Metastatic Breast Carcinoma in the Brain (tissue), 10 donors: ENCODE results near the genes HAO2 and ZNF697.

DNA sequence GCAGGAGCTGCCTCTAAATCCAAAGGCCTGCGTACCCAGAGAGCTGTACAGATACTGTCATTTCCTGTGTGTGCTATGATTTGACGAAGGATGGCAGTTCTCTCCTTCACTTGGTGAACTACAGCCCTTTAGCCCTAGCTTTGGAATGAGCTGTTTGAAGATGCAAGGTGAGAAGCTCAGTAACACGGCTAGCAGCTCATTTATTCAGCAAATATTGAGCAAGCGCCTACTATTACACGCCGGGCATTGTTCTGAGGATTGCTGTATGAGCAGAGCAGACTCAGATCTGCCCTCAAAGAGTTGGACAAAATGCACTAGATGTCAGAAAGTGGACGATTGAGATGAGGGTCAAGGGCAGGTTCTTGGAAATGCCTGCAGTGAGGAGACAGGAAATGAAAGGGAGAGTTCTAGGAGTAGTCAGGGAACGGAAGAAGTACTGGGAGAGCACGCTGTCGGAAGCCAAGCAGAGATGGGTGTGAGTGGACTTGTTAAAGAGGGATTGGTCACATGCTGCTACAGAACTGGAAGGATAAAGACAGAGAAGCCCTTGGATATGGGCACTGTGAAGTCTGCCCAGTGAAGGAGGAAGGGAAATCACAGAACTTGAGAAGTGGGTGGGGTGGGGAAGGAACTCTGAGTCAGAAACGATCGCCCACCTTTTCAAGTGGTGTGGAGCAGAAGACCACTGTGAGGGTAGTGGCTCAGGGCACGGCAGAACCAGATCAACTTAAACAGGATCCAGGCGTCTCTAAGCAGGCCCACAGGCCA, 7.0 kb downstream of the PTGFRN start:
- PRO-cap, 10 experiments: no peak in any of the 10 experiments

- PRO-cap, 10 experiments: no peak in any of the 10 experiments
These were observed 1.9 kb downstream of the TTF2 start for GRCh38 chr1:117061748-117062697.

DNA sequence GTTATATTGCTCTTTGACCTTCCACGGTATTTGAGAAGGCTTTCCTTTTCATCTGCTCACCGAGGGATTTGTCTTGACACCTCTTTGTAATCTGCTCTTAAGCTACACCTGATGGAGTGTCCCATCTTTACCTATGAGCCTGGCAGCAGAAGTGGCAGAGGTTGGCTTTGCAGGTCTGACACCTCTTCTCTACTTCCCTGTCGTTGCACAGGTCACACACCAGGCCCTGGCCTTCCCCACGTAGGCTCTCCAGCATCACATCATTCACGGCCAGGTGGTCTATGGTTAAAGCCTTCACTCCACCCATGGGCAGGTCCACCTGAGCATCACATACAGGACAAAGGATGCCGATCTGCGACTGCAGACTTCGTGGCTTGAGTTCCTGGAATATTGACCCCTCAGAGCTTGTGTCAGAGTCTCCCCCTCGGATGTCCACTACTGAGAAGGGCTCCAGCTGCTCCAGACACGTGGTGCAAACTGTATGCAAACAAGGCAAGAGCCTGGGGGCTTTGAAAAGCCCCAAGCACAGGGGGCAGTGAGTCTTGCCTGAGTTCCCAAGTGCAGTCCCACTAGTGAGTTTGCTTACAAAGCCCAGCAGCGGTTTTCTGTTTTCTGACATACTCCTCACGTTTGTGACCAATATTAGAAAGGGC, 840 bp downstream of the TRIM45 start:
- PRO-cap, 10 experiments: peak in 2 of 10 experiments; most common plus-strand start position 335 of the sequence (in 2)

- PRO-cap, 10 experiments: no peak in any of the 10 experiments
These were observed 1.1 kb upstream of the TRIM45 start for GRCh38 chr1:117122555-117123116.

GRCh38 chr1:117128604-117129150, 7.1 kb upstream of the TRIM45 start:
- PRO-cap, 10 experiments: no peak in any of the 10 experiments

DNA sequence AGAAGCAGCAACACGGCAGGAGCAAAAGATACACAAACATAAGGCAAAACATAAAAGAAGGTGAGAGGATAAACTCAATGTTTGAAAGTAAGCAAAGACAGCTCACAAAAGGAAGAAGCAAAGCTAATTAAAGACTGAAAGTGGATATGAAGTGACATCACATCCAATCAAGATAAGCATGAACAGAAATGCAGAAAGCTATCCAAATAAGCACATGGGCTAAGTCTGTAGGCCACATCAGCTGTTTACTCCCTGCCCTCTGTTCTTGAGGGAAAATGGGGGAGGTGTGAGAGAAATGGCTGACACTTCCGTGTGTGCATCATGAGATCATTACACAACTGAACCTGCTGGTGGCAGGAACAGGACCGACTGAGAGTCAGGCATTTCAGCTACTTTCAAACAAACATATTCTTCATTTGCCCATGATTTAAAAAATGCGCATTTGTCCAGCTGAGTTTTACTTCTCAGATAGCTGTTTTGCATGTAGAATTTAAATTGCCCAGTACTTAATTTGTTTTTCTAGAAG, 27.3 kb upstream of the MAN1A2 start:
- PRO-cap, 10 experiments: peak in 2 of 10 experiments; most common plus-strand start position 330 of the sequence (in 1); most common minus-strand start position 267 of the sequence (in 1)

- PRO-cap, 10 experiments: no peak in any of the 10 experiments
These were observed 8.8 kb upstream of the MAN1A2 start for GRCh38 chr1:117358427-117358849.

DNA sequence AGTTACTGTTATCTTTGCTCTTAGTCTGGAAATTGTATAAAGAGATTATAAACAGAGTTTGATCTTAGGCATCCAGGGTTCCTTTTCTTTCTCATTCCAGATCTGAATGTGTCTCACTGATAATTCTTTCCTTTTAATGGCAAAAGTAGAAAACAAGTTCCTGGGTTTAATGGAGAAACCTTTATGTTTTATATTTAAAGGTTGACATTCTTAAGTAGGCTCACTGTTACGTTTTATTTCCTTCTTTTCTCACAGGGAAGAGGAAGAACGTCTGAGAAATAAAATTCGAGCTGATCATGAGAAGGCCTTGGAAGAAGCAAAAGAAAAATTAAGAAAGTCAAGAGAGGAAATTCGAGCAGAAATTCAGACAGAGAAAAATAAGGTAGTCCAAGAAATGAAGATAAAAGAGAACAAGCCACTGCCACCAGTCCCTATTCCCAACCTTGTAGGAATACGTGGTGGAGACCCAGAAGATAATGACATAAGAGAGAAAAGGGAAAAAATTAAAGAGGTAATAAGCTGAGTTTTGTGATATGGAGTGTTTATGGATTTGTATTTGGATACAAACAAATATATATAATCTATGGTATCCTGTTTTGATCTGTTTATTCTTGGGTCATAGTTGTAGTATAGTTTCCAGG, 34.8 kb downstream of the MAN1A2 start:
- PRO-cap, 10 experiments: no peak in any of the 10 experiments

GRCh38 chr1:117606376-117607382, 831 bp downstream of the TENT5C start:
- PRO-cap, 10 experiments: peak in 5 of 10 experiments; most common plus-strand start chr1:117606955 (in 2); most common minus-strand start chr1:117606892 (in 4)

DNA sequence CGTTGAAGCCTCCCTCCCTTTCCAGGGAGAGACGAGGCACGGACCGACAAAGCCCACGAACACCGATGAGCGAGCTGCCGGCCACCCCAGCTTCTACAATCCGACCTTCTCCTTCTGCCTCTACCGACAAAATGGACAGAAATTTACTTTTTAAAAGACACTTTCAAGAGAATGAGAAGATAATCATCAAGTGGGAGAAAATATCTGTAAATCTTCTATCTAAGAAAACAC, 150.7 kb downstream of the GDAP2 start:
- PRO-cap, 10 experiments: no peak in any of the 10 experiments

DNA sequence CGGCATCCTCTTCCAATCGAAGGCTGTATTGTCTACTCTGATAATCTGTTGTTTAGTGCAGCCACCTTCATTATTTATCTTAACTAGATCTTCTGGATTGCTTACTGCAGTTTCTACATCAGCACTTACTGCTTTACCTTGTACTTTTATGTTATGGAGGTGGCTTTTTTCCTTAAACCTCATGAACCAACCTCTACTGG, 129.3 kb downstream of the GDAP2 start:
- PRO-cap, 10 experiments: peak in 1 of 10 experiments; most common minus-strand start position 75 of the sequence (in 1)

- PRO-cap, 10 experiments: no peak in any of the 10 experiments
These were observed 108.5 kb downstream of the GDAP2 start for GRCh38 chr1:117820923-117821366.

- PRO-cap, 10 experiments: no peak in any of the 10 experiments
These were observed 66.6 kb downstream of the SPAG17 start for GRCh38 chr1:118118334-118118914.

DNA sequence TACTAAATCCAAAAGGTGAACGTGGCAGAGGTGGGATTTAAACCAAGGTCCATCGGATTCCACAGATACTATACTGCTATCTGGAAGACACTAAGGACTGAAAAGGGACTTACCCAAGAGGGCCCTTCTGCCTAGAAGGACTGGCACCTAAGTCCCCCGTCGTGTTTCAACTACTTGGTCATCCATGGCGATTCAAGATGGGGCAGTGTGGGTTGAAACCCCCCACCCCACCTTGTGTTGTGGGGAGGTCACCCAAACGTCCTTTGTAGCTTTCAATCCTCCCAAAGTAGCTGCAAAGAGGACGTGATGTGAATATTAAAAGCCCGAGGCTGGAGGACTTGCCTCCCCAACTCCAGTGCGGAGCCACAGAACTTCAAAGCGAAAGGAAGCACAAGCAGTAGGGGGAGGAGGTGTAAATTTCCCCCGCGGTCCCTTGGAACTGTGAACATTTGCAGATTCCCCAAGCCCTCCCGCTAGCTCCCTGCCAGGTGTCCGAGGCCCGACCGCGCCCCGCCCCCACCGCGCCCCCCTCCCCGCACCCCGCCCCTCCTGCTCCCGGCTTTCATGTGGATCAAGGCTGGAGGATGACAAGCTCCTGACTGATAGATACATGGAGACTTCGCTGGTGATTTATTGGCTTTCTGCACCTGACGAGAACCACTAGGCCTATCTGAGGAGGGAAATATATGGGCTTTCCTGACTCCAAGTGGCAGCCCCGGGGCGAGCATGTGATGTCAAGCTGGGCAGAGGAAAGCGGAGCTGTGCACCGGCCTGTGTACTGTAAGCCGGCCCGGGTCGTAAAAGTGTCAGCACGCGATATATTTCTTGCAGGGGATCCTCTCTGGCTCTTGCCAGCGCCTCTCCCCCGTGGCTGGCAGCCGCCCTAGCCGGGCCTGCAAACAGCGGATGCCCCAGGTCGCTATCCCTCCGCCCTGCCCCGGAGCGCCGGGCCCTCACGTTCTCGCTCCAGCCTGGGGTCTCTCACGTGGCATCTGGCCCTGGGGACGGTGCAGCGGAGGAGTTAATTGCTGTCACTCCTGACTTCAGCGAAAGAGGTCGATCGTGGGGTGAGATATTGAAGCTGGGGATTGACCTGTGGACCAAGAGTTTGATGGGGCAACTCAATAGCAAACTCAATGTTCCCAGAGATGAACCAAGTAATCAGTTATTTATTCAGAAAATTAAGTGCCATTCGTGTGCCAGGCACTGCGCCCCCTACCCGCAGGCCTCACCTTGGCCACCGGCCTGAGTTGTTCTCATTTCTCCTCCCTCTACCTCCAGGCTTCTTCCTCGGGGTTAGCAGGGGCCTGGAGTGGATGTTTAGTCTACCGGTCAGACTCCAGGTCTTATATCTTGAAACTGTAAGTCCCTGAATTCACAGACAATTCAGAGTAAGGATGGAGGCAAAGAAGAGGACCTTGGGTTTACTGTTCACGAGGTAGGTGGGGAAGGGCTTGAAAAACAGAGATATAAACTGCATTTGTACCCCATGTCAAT, 41.2 kb upstream of the HAO2 start:
- PRO-cap, 10 experiments: no peak in any of the 10 experiments

DNA sequence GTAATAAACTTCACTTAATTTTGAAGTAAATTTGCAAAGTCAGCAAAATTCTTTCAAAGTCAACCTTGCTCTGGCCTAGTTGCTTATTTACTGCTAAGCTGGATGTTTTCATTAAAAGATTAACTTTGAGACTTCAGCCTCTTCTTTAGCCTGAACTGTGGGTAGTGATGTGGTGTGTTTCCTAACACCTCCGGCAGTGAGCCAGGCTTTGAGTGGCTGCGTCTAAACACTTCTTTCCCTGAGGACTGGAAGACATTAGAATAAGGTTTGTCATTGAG, at the start of gene HAO2:
Gene HAO2 (plus strand): TSS at position 148 of the 278 bp plus-strand sequence.
- PRO-cap, 10 experiments: no peak in any of the 10 experiments

GRCh38 chr1:119604380-119604971, 43.6 kb downstream of the ZNF697 start:
- PRO-cap, 10 experiments: no peak in any of the 10 experiments

GRCh38 chr1:119631353-119632093, 16.5 kb downstream of the ZNF697 start:
- PRO-cap, 10 experiments: peak in 5 of 10 experiments; most common plus-strand start chr1:119631706 (in 2); most common minus-strand start chr1:119631554 (in 4)

DNA sequence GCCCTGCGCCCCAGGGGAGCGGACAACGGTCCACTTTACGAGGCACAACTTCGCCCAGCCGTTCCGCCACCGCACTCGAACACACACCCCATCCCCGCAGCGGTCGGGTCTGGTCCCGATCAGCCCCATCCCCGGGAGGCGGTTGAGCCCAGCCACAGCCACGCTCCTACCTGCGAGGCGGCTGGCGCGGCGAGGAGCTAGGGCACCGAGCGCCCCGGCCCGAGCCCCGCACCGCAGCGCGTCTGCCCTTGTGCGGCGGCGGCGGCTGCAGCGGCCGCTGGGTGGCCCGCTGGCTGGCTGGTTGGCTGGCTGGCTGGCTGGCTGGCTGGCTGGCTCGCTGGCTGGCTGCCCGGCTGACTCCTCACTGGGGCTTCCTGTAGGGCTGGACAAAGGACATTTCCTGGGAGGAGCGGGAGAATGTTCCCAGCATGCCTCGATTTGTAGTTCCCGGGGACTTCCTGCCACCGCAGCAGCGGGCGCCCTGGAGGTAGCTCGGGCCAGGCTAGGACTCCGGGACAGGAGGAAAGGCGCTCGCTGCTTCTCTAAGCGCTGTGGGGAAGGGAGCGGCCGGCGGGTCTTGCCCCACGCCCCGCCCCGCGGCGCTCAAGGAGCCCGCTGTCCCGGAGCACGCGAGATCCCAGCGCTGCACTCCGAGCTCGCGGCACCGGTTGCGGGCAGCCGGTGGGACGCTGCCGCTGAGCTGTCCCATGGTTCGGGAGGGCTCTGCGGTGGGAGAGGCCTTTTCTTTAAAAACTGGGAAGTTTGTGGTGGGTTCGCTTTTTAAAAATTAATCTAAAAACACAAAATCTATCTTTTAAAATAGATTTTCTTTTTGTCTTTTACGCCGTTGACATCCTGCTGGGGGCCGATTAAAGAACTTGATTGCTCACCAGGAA, at the start of gene ZNF697:
Gene ZNF697 (minus strand): TSS at position 366 of the 896 bp plus-strand sequence.
- PRO-cap, 10 experiments: peak in 10 of 10 experiments; most common plus-strand start position 472 of the sequence (in 4); most common minus-strand start position 244 of the sequence (in 5)

GRCh38 chr1:119921560-119922045, 25.3 kb upstream of the ADAM30 start:
- PRO-cap, 10 experiments: no peak in any of the 10 experiments

DNA sequence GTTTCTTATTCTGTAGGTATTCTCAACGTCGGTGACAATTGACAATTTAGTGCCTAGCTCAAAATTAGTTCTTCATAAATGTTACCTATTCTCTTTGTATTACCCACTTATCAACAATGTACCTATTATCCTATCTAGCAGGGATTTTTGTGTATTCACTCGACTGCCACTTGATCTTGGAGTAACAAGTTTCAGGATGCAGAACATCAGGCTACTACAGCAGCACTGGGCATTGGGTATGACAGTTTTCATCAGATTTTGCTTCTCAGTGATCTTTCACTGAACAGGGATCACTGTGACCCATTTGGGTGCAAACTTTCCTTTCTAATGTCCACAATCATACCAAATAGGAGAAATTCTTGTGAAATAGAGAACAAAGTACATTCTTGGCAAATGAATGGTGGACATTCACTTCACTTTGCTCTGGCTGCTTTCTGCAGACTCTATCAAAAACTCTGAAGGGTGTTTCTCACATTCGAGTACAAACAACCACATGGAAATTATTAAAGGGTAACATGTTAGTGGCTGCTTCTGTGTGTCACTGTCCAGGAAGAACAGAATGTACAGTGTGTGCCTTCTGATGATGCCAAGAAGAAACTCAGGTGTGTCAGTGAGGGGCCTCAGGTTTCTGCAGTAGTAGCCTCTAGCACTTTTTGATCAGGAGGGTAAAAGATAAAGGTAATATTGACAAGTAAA, 61.8 kb upstream of the ADAM30 start:
- PRO-cap, 10 experiments: no peak in any of the 10 experiments